GM06990 (cell line): Measurements from ENCODE around the gene TMEM45A.

- RRBS: 4% methylated on average over 6 of the region's 28 CpGs
Observed at GRCh38 chr3:98901917-98902959, 743 bp upstream of the DCBLD2 start.

DNA sequence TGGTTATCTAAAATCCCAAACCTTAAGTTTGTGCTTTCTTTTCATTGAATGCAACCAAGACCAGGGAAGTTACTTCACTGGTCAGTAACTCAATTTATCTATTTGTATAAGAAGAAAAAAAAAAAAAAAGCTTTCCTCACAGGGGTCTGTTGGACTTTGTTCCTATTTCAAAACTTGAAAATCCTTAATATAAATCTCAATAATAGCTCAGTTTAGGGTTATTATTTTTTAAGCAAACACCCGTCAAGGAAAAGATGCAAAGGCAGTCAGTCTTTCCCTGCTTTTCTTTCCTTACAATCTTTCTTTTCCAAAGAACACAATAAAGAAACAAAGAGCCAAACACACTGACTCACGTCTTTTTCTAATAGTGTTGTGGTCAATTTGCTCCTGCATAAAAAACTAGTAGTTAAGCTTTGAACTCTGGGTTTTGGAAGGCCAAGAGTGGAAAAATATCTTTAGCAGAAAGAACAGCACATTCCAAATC lies 18.0 kb downstream of the COL8A1 start:
- RRBS: no CpG with 5 or more reads among the region's 2 CpGs

- RRBS: no CpG with 5 or more reads among the region's 2 CpGs
Observed at GRCh38 chr3:99789168-99789589, 28.5 kb upstream of the CMSS1 start.

DNA sequence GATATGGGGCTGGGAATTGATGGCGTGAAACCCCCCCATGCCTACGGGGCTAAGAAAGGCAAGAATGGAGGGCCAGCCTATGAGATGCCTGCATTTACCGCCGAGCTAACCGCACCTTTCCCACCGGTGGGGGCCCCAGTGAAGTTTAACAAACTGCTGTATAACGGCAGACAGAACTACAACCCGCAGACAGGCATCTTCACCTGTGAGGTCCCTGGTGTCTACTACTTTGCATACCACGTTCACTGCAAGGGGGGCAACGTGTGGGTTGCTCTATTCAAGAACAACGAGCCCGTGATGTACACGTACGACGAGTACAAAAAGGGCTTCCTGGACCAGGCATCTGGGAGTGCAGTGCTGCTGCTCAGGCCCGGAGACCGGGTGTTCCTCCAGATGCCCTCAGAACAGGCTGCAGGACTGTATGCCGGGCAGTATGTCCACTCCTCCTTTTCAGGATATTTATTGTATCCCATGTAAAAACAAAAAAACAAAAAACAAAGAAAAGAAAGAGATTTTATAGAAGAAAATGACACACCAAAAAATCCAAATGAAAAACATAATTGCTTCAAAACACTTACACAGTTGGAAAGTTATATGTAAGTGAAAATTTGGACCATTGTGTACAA lies 21.9 kb upstream of the CMSS1 start:
- RRBS: no CpG with 5 or more reads among the region's 18 CpGs

GRCh38 chr3:99877818-99878470 lies 60.3 kb downstream of the CMSS1 start:
- RRBS: no CpG with 5 or more reads among the region's 1 CpG

- RRBS: no CpG with 5 or more reads among the region's 3 CpGs
Observed at GRCh38 chr3:99895781-99896664, 78.4 kb downstream of the CMSS1 start.

GRCh38 chr3:99909970-99910416 lies 92.3 kb downstream of the CMSS1 start:
- RRBS: no CpG with 5 or more reads among the region's 3 CpGs

GRCh38 chr3:100023884-100024216 lies 90.5 kb downstream of the FILIP1L start:
- RRBS: no CpG with 5 or more reads among the region's 2 CpGs

DNA sequence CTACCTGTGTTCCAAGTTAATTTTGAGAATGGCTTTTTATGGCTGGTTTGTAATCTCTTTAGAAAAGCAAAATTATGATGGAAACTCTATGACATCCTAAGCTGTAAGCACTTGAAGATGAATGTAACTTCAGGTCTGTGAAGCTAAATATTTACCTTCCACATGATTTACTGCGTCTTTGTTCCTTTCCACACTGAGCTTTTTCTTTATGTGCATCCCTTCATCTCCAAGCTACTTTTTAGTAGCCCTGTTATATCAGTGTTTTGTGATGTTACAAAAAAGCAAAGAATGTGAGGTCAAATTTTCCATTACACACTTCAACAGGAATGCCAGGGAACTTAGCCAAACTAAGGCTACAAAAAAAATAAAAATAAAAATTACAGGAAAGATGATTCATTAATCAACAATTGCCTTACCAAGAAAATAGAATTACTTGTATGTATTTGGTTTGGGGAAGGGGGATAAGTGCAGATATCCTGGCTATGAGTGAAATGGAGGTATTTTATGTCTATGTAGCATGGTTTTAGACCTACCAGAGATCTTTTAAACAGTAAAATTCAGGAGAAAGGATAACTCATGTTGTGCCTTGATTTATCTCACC lies 73.0 kb downstream of the FILIP1L start:
- RRBS: no CpG with 5 or more reads among the region's 1 CpG

DNA sequence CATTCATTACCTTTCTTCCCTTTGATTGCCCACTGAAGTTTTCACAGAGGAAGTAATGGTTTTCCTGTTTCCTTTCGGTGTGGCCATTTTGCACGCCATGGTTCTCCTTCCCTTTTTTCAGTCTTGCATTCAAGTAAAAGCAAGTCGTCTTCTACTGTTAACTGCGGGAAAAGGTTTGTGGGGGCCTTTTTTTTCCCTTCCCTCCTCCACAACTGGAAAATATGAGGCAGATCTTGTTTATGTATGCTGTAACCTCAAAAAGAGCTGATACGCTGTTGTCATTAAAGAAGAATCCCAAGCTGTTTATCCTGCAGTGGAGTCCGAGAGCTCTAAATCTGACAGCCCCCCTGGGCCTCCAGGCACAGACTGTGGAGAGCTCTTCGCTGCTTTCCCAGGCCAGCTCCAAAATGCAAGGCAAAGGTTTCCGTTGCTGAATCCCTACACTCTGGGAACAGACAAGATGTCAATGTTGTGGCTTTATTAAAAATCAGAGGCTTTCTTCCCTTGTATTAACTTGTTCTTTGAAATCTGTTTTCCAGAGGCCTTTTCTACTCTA lies 40.3 kb downstream of the FILIP1L start:
- RRBS: no CpG with 5 or more reads among the region's 8 CpGs

DNA sequence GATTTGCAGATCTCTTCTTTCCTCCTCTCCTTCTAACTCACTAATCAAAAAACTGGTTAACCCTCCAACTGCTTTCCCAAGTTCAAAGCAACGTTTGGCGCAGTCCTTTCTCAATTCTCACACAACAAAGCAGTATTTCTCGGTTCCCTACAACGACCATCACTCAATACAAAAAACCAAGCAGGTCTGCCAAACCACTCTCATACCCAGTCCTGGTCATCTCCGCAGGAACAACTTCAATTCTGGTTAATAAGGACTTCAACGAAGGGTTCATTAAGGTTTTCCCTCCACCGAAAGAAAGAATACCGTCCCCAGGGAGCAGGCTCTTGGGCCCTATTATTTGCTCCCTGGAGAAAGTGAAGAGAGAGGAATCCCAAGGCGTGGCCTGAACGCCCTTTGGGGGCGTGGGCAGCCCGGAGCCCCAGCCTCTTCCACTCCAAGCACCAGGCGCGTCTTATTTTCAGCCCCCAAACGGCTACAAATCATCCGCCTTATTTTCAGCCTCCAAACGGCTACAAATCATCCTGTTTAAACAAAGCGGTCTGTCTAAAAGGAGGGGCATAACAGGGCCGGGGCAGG lies 556 bp upstream of the TMEM45A start:
- RRBS: 9% methylated on average over 1 of the region's 19 CpGs

- RRBS: 7% methylated on average over 13 of the region's 46 CpGs
Observed at GRCh38 chr3:100492353-100493181, at the start of gene TMEM45A. TSS of gene TMEM45A (plus strand) at chr3:100492619.

DNA sequence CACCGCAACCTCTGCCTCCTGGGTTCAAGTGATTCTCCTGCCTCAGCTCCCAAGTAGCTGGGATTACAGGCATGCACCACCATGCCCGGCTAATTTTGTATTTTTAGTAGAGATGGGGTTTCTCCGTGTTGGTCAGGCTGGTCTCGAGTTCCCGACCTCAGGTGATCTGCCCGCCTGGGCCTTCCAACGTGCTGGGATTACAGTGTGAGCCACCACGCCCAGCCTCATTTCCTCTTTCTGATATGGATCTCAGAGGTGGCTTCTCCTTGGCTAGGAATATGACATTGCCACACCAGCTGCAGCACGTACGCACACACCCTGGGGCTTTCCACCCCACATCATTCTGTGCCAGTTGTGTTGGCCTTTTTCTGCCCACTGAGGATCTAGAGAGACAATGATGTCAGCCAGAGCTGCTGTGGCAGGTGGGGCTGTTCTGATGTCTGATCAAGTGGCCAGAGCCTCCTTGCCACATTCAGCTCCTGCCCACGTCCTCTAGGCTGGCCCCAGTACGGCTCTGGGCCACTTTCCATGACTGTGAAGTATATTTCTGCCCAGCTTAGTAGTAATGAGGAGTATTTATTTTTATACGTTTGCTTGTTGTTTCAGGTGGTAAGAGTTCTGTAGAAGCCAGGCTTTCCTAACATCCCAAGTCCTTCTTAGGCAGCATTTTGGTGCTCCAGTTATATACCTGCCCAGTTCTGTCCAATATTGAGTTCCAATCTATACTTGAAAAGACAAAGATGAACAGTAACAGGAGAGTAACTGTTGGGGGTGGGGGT lies 29.1 kb downstream of the TMEM45A start:
- RRBS: no CpG with 5 or more reads among the region's 13 CpGs

DNA sequence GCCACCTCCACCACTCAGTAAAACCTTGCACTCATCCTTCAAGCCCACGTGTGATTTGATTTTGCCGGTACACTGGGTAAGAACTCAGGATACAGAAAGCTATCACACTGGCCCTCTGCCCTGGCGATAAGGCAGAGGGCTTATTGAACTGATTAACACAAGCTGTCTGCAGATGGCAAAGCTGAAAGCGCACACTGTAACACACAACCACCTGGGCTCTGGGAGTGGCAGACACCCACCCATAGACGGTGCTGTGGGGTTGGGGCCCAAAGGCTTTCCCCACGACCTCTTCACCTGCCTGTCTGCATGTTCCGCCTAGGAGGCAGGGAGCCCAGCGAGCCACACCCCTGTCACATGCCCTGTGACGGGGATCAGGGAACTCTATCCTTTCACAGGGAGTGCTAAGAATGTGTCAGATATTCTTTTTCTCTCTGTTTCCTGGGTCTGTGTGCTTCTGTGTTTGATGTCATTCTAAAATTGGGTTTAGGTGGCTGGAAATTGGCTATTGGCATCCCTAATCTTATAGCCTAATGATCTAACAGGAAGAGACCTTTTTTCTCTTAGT lies 12.1 kb upstream of the TFG start:
- RRBS: no CpG with 5 or more reads among the region's 9 CpGs

GRCh38 chr3:100697839-100698433 lies 11.4 kb upstream of the TFG start:
- RRBS: 39% methylated on average over 2 of the region's 7 CpGs

DNA sequence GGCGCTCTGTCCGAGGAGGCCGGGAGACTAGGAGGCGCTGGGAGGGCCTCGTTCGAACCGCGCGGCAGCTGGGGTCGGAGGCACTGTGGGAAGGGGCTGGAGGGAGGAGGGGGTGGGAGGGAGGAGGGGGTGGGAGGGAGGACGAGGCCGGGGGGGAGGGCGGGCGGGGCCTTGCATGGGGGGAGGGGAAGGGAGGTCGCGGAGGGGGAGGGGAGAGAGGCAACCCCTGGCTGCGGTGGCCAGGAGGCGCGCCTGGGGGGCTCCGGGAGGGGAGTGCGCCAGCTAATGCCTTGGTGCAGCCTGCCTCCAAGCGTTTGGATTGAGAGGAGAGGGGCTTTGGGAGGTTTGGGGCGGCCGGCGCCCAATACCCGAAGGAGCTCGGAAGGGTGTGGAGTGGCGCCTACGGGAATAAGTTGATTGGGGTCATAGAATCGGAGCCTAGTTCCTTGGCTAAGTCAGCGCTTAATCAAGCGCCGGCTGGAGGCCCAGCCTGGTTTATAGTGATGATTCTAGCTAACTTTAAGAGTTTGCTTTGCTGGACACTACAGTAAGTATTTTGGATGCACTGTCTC lies 541 bp downstream of the TFG start:
- RRBS: 7% methylated on average over 10 of the region's 33 CpGs

DNA sequence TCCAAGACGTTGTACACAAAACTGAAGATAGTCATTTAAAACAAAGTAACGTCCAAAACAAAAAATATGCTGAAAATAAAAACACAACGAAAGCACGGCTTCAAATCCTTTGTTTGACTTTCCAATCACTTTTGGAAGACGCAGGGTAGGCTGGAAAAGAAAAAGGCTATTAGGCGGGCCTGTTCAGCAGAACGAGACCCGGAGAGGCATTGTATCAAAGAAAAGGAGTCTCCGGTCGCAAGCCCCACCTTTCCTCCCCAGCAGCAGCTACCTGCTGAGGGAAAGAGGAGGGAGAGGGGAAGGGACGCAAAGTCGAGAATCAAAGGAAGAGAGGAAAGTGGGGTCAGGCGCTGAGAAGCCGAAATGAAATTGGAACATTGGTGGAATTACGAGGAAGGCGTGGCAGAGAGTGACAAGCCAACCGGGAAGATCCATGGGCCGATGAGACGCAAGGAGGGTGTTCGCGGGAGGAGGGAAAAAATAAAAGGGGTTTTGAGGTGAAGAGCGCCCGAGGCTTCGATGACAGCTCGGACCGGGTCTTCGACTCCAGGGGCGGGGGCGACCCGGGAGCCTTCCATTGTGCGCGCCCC lies 539 bp downstream of the SENP7 start:
- RRBS: 4% methylated on average over 11 of the region's 32 CpGs

GRCh38 chr3:101521458-101521829 lies 8.4 kb upstream of the SENP7 start:
- RRBS: no CpG with 5 or more reads among the region's 1 CpG

DNA sequence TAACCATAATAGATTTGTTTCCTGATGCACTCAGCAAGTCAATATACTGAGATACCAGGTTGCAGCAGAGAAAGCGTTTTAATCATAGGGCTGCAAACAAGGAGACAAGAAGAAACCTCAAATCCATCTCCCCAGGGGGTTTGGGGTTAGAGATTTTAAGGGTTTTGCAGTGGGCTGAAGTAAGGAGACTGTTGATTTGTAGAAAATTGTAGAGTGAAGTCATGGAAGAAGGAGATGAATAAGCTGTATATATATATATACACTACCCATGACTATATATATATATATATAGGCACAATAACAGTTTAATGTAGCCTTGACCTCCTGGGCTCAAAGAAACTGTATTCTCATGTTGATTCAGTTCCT lies 12.7 kb upstream of the TRMT10C start:
- RRBS: no CpG with 5 or more reads among the region's 1 CpG